Placental epithelial cell (primary cell): ENCODE data around the genes NLGN1, PIK3CA and FXR1.

GRCh38 chr3:173397371-173398064 is at the start of gene NLGN1:
Gene NLGN1 (plus strand): TSS chr3:173397744.
- CAGE, long polyA plus RNA = no peak

- CAGE, long polyA plus RNA = no peak
Measured at GRCh38 chr3:173398065-173398523, 550 bp downstream of the NLGN1 start.

- CAGE, long polyA plus RNA = no peak
Measured at GRCh38 chr3:177102457-177103226, 94.6 kb downstream of the TBL1XR1 start.

DNA sequence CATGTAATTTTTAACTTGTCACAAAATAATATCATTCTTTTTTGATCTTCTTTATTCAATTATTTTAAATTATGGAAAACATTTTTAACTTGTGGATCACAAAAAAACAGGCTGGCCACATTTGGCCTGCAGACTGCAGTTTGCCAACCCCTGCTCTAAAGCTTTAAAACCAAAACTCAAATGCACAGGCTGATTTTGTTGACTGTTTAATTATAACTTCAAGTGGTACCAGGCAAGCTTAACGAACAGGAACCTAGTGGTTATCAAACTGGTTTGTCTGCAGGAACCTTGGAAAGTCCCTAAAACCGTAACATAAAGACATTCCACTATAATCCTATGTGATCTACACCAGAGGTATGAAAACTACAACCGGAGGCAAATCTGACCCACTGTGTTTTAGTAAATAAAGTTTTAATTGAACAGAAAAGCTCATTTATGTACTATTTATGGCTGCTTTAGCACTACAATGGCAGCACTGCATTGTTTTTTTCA is 52.4 kb downstream of the TBL1XR1 start:
- CAGE, long polyA plus RNA = no peak

GRCh38 chr3:177152728-177153677 is 44.3 kb downstream of the TBL1XR1 start:
- CAGE, long polyA plus RNA = no peak

DNA sequence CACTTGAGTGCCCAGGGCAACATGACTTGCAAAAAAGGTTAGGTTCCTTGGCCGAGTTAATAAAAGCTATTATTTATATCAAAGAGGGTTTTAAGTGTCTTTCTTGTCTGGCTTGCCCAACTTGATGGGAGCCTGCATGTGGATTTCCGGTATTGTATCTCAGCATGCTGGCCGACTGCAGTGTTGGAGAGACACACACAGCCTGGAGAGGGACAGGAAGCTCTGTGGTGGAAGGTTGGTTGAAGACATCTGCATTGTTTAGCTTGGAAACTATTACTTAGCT is 449.5 kb upstream of the TBL1XR1 start:
- CAGE, long polyA plus RNA = no peak

GRCh38 chr3:177816479-177817361 is 619.4 kb upstream of the TBL1XR1 start:
- CAGE, long polyA plus RNA = no peak

GRCh38 chr3:178385142-178385619 is 151.1 kb upstream of the KCNMB2 start:
- CAGE, long polyA plus RNA = no peak

DNA sequence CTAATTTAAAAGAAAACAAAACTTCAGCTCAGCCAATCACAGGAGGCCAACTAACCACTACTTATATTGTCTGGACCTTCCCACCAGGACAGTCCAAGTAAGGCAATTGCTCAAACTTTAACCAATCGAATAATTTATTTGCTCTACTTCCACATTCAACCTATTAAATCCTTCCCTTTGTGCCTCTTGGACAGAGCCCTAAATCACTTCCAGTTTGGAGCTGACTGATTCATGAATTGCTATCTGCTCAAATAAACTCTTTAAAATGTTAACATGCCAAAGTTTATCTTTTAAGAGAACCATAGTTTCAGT is 171.5 kb downstream of the KCNMB2 start:
- CAGE, long polyA plus RNA = no peak

DNA sequence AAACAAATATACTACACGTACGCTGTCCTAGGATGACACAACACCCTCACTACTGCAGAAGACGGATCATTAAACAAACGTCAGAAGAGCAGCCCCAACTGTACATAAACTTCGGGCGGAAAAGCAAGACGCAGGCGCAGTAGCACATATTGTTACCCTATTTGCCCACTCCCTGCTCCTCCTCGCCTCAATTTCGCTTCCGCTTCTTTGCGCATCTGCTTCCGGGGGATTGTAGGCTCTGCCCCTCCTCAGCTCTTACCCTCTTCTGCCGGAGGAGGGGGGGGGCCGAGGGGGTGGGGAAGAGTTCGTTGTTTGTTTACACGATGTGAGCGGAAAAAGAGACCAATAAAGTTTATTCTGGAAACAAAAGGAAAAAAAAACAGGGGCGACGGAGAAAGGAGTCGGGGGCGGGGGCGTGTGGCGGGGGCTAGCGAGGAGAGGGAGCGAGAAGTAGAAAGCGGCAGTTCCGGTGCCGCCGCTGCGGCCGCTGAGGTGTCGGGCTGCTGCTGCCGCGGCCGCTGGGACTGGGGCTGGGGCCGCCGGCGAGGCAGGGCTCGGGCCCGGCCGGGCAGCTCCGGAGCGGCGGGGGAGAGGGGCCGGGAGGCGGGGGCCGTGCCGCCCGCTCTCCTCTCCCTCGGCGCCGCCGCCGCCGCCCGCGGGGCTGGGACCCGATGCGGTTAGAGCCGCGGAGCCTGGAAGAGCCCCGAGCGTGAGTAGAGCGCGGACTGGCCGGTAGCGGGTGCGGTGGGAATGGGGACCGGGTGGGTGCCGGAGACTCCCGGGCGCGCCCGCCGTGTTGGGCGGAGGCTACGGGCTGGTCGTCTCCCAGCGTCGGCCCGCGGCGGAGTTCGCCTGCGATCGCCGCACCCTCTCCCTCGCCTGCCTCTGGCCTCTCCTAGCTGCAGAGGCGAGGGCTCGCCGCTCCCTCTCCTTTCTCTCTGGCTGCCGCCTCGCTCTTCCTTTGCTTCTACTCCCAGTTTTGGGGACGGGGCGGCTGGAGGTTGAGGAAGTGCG is at the start of gene PIK3CA:
PIK3CA (plus strand) TSS at position 463 of the 1,014 bp plus-strand sequence.
- CAGE, long polyA plus RNA = no peak

GRCh38 chr3:179323575-179324177 is 845 bp downstream of the ZNF639 start:
- CAGE, long polyA plus RNA = no peak

- CAGE, long polyA plus RNA = no peak
Measured at GRCh38 chr3:179431894-179432783, 19.1 kb downstream of the GNB4 start.

- CAGE, long polyA plus RNA = no peak
Measured at GRCh38 chr3:179483299-179483523, 31.9 kb upstream of the GNB4 start.

DNA sequence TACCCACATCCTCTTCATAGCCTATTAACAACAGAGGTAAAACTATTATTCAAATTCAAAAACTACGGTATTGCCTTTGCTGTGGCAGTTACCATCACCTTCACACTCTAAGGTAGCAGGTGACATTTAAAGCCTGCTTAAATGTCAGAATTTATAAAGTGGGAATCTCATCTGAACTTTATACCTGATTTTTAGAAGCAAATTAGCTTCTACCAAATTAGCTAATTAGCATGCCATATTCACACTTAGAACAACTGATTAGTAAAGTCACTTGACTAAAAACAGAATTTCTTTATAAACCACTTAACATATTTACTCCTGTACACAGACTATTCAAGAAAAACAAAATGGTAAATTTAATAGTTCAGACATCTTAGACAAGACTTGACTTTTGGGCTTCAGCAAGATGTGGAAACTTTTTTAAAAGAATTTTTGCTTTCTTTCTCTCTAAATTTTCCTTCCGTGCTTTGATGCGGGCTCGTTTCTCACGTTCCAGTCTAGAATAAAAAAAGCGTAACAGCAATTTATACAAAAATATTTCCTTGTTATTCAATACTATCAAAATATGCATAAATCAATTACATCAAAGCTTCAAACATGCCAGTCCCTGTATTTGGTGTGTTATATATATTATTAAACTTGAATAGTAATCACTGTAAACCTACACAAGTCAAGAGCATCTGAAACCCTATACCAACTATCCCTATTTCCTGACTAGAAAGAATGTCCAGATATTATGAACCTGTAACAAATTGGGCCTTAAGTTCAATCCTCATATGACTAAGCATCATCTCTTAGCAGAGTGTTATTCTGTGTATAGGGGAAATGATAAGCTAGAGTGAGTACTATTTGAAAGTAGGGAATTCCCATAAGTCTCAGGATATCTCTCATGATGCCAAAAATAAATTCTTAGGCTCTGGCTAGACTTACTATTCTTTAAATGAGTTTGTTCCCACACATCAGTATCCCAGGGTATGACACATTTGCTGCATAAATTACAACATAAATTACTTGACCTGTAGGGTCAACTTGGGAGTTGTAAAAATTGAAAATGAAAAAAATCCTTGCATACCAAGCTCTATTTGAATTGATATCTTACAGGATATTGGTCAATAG is 15.6 kb downstream of the MRPL47 start:
- CAGE, long polyA plus RNA = no peak

- CAGE, long polyA plus RNA = no peak
Measured at GRCh38 chr3:179681781-179682338, 29.0 kb downstream of the USP13 start.

- CAGE, long polyA plus RNA = no peak
Measured at GRCh38 chr3:180032039-180032607, 4.6 kb downstream of the PEX5L start.

DNA sequence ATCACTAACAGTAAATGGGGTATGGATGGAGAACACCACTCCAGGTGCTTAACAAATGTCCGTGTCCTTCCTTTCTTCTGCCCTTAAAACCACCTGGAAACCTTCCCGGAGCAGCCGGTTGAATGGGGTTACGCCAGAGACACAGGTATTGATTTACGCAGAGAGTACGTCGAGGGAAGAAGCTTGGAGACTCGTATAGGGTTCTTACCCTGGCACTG is 415 bp upstream of the TTC14 start:
- CAGE, long polyA plus RNA = no peak

DNA sequence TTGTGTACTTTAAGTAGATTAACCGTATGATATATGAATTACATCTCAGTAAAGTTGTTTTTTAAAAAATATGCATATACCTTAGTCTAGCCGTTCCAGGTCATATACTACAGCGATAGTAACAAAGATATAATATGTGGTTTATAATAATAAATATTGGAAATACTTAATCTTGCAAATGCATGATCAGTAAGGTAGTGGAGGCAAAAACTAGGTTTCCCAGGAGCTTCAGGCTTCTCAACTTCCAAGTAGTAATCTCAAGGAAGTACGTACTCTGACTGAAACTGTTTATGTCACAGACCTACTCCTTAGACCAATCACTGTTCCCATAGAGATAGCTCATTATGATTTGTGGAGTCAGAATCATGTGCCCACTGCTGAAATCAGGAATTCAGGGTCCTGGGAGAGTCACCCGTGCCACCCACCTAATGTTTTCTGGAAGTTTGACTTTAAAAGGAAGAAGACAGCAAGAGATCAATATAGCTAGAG is 41.7 kb upstream of the FXR1 start:
- CAGE, long polyA plus RNA = no peak

- CAGE, long polyA plus RNA = no peak
Measured at GRCh38 chr3:180912158-180912828, at the start of gene FXR1. Gene FXR1 (plus strand): TSS chr3:180912670.

GRCh38 chr3:181711299-181711614 is 468 bp upstream of the SOX2 start:
- CAGE, long polyA plus RNA = no peak